H1 (cell line): ENCODE measurements around the genes NCKAP5L, GPD1, CERS5 and LETMD1.

- RRBS: 1% methylated on average over 14 of the region's 41 CpGs
CAGE:
- cytosol, long polyA plus RNA: start-site peak on the minus strand at chr12:49828410-49828416, 90 reads
- long polyA plus RNA: no peak
- nucleus, long polyA plus RNA: no peak
Observed at GRCh38 chr12:49828319-49828895, at the start of gene NCKAP5L. Gene NCKAP5L (minus strand): TSS chr12:49828413.

DNA sequence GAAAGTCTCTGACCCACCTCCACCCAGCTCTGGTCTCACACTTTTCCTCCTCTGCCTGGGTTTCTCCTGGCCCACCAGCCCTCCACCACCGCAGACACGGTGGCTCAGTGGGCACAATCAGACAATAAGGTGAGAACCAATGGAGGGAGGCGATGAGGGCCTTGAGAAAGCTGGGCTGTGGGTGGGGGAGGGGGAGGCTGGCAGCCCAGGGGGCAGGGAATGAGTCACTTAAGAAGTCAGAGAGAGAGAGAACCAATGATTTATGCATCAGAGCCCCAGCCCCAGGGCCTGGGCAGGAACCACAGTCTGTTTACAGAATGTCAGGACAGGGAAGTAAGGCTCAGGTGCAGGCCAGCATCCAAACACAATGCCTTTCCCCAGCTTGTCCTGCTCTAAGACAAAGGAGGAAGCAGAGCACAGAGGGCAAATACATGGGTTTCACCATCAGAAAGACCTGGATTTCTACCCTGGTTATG is 9.4 kb downstream of the FAIM2 start:
- RRBS: no CpG with 5 or more reads among the region's 3 CpGs
CAGE:
- cytosol, long polyA plus RNA: no peak
- long polyA plus RNA: no peak
- nucleus, long polyA plus RNA: no peak

- RRBS: no CpG with 5 or more reads among the region's 6 CpGs
CAGE:
- cytosol, long polyA plus RNA: no peak
- long polyA plus RNA: no peak
- nucleus, long polyA plus RNA: no peak
Observed at GRCh38 chr12:50087805-50088797, 3.0 kb downstream of the SMARCD1 start.

DNA sequence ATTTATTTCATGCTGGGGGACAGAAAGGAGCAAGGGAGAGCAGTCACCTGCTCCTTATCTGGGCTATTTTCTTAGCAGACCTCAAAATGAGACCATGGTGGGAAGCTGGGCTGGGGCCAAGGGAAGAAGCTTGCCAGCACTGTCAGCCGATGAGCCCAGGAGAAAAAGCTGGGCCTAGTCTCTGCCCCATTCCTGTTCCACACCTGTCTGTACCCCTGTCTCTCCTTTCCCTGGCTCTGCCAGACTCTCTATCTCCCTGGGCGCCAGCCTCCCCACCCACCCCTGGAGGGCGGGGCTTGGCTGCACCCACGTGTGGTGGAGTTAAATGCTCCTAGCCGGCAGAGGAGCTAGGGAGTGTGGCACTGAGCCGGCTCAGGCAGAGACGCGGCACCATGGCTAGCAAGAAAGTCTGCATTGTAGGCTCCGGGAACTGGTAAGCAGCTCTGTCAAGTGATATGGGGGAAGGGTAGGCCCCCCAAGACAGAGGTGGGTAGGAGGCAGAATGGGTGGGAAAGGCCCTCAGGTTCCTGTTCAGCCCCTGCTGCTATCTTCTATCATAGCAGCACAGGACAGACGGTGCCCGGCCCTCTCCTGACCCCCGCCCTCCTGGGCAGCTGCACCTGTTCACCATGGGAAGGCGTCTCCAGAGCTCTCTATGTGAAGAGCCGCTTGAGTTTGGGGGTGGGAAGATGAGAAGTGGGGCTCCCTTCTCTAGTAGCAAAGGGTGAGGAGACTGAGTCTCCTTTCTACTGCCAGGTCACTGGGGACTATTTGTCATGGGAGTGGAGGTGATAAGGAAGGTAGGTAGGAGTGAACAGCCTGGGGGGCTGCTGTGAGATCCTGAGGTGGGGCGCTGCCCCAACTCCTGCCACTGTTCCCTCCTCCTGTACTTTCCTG is at the start of gene GPD1:
Gene GPD1 (plus strand): TSS at position 350 of the 897 bp plus-strand sequence.
- RRBS: 66% methylated on average over 4 of the region's 15 CpGs
CAGE:
- cytosol, long polyA plus RNA: no peak
- long polyA plus RNA: no peak
- nucleus, long polyA plus RNA: no peak

GRCh38 chr12:50132376-50133093 is 20.5 kb downstream of the COX14 start:
- RRBS: no CpG with 5 or more reads among the region's 3 CpGs
CAGE:
- cytosol, long polyA plus RNA: no peak
- long polyA plus RNA: no peak
- nucleus, long polyA plus RNA: no peak

GRCh38 chr12:50166862-50167823 is at the start of gene CERS5:
Gene CERS5 (minus strand): TSS chr12:50167369.
- RRBS: 2% methylated on average over 19 of the region's 81 CpGs
CAGE:
- cytosol, long polyA plus RNA: start-site peak on the minus strand at chr12:50167299-50167351, 571 reads
- long polyA plus RNA: start-site peak on the minus strand at chr12:50167299-50167361, 568 and 404 reads in 2 replicates
- nucleus, long polyA plus RNA: start-site peak on the minus strand at chr12:50166882-50167028, 24 reads; start-site peak on the minus strand at chr12:50167298-50167379, 377 reads

GRCh38 chr12:50390190-50390501 is 6.3 kb downstream of the FAM186A start:
- RRBS: no CpG with 5 or more reads among the region's 3 CpGs
CAGE:
- cytosol, long polyA plus RNA: no peak
- long polyA plus RNA: no peak
- nucleus, long polyA plus RNA: no peak

DNA sequence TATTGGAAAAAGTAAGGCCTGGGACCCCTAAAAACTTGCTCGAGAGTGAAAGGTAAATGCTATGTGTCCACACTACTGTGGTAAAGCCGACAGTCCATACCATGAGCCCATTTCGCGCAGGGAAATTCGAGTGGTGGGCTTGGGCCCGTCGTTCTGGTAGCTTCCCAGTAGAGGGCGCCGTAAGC is 167 bp upstream of the DIP2B start:
- RRBS: no CpG with 5 or more reads among the region's 9 CpGs
CAGE:
- cytosol, long polyA plus RNA: no peak
- long polyA plus RNA: no peak
- nucleus, long polyA plus RNA: no peak

GRCh38 chr12:50555375-50555833 is 50.6 kb downstream of the DIP2B start:
- RRBS: no CpG with 5 or more reads among the region's 4 CpGs
CAGE:
- cytosol, long polyA plus RNA: no peak
- long polyA plus RNA: no peak
- nucleus, long polyA plus RNA: no peak

GRCh38 chr12:50922726-50923272 is 2.0 kb upstream of the METTL7A start:
- RRBS: no CpG with 5 or more reads among the region's 3 CpGs
CAGE:
- cytosol, long polyA plus RNA: no peak
- long polyA plus RNA: no peak
- nucleus, long polyA plus RNA: no peak

DNA sequence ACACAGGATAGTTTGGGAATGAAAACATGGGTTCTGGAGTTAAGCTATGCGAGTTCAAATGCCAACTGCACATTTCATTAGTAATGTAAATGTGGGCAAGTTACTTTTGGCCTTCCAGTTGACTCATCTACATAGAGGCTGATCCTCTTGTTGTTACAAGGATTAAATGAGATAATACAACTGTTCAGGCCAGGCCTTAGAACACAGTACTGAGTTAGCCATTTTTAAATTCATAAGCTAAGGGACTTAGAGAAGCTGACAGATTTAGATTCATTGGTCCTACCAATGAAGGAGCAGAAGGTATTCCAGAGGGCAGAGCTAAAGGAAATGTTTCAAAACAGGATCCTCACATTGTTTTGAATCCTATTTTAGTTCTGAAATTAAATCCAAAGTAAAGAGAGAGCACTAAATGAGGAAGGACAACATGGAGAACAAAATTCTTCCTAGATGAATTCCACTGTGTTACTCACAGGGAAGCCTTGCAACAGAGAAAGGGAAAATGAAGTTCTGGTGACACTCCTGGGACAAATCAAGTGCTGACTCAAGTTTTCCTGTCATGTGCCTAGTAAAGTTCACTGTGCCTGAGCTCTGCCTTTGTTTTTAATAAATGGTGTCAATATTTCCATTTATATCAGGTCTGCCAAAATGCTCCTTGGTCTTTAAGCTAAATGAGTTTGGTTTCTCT is 32.7 kb downstream of the HIGD1C start:
- RRBS: no CpG with 5 or more reads among the region's 1 CpG
CAGE:
- cytosol, long polyA plus RNA: no peak
- long polyA plus RNA: no peak
- nucleus, long polyA plus RNA: no peak

- RRBS: no CpG with 5 or more reads among the region's 49 CpGs
CAGE:
- cytosol, long polyA plus RNA: no peak
- long polyA plus RNA: start-site peak on the plus strand at chr12:51048318-51048351, 77 and 96 reads in 2 replicates
- nucleus, long polyA plus RNA: no peak
Observed at GRCh38 chr12:51047579-51048481, at the start of gene LETMD1. Gene LETMD1 (plus strand): TSS chr12:51048327.

DNA sequence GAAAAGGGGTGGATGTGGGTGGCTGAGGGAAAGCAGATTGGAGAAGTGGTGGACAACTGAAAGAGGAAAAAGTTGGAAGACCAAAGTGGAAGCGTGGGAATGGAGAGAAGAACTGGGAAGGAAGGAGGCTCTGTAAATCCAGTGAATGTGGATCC is 713 bp upstream of the POU6F1 start:
- RRBS: no CpG with 5 or more reads among the region's 1 CpG
CAGE:
- cytosol, long polyA plus RNA: no peak
- long polyA plus RNA: no peak
- nucleus, long polyA plus RNA: no peak

DNA sequence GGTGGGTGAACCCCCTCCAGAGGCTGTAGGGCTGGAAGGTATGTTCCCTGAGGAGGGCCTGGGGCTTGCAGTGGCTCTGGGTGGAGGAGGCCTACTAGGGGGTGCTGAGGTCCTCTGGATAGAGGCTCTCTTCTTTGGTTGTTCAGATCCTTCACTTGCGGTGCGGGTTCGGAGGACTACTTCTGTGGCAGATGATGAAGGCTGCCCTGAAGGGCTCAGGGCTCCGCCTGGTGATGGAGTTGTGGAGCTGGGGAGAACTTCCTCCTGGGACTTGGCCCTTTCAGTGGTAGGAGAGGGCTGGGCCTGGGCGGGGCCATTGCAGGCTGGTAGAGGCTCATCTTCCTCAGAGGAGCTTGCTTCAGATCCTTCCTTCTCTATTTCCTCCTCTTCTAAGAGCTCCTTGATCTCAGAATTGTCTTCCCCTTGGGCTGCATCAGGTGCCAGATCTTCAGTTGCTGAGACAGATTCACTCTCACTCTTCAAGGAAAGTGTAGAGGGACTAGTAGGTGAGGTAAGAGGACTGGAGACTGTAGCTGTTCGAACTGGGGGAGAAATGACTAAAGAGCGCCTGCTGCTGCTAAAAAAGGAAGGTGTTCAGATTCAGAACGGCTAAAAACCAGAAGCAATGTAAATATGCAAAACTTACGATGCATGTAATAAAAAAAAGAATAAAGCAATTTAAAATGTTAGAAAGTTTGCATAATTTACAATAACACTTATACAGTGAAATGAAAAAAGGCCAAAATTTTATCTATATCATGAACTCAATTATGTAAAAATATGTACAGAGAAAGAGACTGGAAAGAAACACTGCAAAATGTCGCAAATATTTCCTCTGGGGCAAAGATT is 21.8 kb upstream of the SMAGP start:
- RRBS: no CpG with 5 or more reads among the region's 10 CpGs
CAGE:
- cytosol, long polyA plus RNA: no peak
- long polyA plus RNA: no peak
- nucleus, long polyA plus RNA: no peak

- RRBS: no CpG with 5 or more reads among the region's 6 CpGs
CAGE:
- cytosol, long polyA plus RNA: no peak
- long polyA plus RNA: no peak
- nucleus, long polyA plus RNA: no peak
Observed at GRCh38 chr12:51329656-51330211, 5.8 kb upstream of the BIN2 start.

- RRBS: no CpG with 5 or more reads among the region's 2 CpGs
CAGE:
- cytosol, long polyA plus RNA: no peak
- long polyA plus RNA: no peak
- nucleus, long polyA plus RNA: no peak
Observed at GRCh38 chr12:51406315-51406649, 15.1 kb upstream of the GALNT6 start.

DNA sequence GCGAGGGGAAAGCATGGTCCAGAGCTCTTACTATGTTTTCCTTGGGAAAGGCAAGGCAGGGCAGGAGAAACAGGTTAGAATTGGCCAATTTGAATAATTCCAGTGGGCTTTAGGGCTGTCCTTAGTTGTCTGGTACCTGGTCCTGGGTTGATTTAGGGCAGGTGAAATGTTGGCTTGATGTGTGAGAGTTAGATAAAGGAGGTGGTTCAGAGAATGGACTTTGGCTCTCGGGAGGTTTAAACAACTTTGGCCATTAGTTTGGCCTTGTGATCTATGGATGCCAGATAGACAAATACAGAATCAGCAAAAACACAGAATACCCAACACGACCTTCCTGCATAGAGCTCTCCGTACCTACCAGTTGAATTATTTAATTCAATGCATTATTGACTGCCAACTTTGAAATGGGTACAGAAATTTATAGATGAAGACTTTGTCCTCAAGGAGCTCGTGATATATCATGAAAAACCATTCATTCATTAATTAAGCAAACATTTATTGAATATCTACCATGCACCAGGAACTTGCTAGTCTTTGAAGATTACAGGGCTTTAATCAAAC is 35.1 kb downstream of the SCN8A start:
- RRBS: no CpG with 5 or more reads among the region's 5 CpGs
CAGE:
- cytosol, long polyA plus RNA: no peak
- long polyA plus RNA: no peak
- nucleus, long polyA plus RNA: no peak

DNA sequence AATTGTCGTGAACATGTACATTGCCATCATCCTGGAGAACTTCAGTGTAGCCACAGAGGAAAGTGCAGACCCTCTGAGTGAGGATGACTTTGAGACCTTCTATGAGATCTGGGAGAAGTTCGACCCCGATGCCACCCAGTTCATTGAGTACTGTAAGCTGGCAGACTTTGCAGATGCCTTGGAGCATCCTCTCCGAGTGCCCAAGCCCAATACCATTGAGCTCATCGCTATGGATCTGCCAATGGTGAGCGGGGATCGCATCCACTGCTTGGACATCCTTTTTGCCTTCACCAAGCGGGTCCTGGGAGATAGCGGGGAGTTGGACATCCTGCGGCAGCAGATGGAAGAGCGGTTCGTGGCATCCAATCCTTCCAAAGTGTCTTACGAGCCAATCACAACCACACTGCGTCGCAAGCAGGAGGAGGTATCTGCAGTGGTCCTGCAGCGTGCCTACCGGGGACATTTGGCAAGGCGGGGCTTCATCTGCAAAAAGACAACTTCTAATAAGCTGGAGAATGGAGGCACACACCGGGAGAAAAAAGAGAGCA is 7.9 kb downstream of the TMDD1 start:
- RRBS: 95% methylated on average over 3 of the region's 19 CpGs
CAGE:
- cytosol, long polyA plus RNA: no peak
- long polyA plus RNA: no peak
- nucleus, long polyA plus RNA: no peak

DNA sequence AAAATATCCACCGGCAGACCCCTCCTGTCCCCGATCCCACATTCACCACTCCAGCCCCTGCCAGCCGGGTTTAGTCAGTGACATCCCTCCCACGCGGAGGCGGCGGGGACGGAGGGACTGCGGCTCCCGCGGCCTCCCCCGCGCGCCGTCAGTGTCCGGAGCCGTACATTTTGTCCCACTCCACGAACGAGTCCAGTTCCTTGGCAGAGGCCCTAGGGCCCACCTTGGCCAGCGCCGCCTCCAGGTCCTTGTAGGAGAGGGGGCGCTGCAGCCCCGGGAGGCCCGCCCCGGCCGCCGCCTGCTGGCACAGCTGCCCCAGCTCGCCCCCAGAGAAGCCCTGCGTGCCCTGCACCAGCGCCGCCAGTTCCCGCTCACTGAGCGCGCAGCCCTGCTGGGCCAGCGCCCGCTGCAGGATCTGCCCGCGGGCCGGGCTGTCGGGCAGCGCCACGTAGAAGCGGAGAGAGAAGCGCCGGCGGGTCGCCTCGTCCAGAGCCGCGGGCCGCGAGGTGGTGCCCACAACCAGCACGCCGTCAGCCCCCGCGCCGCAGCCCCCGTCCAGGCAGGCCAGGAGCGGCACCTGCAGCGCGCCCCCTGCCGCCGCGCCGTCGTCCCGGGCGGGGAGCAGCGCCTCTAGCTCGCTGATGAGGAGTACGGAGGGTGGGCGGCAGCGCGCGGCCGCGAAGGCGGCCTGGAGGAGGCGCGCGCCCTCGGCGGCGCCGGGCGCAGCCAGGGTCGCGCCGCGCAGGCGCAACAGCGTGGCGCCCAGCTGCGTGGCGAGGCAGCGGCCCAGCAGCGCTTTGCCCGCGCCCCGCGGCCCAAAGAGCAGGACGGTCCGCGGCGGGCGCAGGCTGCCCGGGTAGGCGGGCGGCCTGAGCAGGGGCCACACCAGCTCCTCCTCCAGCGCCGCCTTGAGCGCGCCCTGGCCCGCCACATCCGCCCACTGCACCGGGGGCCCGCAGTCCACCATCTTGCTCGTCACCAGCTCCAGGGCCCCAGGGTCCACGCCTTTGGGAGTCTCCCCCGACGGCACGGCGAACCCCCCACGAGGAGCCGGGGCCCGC is 5.9 kb upstream of the TMDD1 start:
- RRBS: 6% methylated on average over 41 of the region's 126 CpGs
CAGE:
- cytosol, long polyA plus RNA: no peak
- long polyA plus RNA: no peak
- nucleus, long polyA plus RNA: no peak

GRCh38 chr12:51847773-51848258 is 702 bp downstream of the FIGNL2 start:
- RRBS: under 1% methylated on average over 18 of the region's 26 CpGs
CAGE:
- cytosol, long polyA plus RNA: no peak
- long polyA plus RNA: no peak
- nucleus, long polyA plus RNA: no peak